ENCODE measurements around the genes HARBI1 and SPI1.

DNA sequence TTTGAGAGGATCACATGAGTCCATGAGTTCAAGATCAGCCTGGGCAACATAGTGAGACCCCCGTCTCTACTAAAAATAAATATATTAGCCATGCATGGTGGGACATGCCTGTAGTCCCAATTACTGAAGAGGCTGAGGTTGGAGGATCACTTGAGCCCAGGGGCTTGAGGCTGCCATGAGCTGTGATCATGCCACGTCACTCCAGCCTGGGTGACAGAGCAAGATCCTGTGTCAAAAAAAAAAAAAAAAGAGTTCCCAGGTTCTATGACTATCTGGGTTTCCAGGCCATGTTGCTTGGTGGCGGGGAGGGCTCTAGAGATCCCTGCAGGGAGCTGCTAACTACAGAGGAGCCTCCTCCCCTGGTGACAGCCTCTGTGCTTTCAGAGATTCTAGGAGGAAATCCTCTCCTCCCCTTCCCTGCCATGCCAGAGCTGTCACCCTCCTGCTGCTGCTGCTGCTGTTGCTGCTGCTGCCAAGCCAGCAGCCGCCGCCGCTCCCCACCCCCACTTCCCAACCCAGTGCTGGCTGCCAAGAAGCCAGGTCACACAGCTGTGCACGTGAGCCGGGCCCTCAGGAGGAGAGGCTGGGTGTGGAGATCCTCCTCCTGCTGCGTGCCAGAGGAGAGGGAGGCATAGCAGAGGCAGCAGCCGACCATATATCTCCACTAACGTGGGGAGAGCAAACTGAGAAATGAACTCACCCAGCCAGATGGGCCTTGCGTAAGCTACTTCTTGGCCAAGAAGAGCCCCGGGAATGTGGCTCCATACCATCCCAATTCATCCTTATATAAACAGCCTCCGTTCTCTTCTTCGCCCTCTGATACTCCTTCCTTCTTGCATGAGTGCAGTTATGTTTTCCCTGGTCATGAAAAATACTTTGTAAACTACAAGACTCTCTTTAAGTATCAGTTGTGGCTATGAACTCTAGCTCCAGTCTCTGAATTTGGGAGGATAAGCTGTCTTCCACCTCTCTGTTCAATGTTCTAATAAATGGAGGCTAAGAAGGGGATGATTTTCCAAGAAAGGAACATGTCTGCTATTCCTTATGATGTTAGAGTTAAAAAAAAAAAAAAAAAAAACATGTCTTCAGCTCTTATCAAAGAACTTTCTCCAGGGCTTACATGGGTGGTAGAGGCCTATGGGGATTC lies 12.4 kb downstream of the CRY2 start:
- PRO-cap, 2 experiments = peak in 1 of 2 experiments; most common plus-strand start position 617 of the sequence (in 1); most common minus-strand start position 450 of the sequence (in 1)

DNA sequence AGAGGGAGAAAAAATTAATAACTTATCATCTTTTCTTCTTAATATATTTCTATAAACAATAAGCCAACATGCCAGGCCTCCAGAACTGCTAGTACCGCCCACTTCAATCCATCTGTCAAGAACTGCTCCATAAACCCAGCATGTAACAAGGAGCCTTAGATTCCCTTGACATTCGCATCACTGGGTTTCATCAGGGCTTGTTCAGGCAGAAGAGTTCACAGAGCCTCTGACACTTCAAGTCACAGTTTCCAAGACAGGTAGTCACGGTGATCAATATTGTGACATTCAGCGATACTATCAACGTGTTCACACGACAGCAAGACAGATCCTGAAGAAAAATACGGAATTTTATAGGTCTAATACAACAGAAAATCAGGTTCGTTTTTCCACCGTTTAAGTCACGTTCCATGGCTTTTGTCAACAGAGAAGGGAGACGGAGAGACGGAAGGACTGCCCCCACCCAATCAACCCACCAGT lies 61.8 kb downstream of the LARGE2 start:
- PRO-cap, 2 experiments = no peak in any of the 2 experiments

GRCh38 chr11:46042969-46043735 lies 78.1 kb downstream of the PHF21A start:
- PRO-cap, 2 experiments = no peak in any of the 2 experiments

- PRO-cap, 2 experiments = no peak in any of the 2 experiments
Observed at GRCh38 chr11:46254128-46254648, 23.3 kb upstream of the CREB3L1 start.

GRCh38 chr11:46582043-46582734 lies 11.6 kb downstream of the AMBRA1 start:
- PRO-cap, 2 experiments = no peak in any of the 2 experiments

DNA sequence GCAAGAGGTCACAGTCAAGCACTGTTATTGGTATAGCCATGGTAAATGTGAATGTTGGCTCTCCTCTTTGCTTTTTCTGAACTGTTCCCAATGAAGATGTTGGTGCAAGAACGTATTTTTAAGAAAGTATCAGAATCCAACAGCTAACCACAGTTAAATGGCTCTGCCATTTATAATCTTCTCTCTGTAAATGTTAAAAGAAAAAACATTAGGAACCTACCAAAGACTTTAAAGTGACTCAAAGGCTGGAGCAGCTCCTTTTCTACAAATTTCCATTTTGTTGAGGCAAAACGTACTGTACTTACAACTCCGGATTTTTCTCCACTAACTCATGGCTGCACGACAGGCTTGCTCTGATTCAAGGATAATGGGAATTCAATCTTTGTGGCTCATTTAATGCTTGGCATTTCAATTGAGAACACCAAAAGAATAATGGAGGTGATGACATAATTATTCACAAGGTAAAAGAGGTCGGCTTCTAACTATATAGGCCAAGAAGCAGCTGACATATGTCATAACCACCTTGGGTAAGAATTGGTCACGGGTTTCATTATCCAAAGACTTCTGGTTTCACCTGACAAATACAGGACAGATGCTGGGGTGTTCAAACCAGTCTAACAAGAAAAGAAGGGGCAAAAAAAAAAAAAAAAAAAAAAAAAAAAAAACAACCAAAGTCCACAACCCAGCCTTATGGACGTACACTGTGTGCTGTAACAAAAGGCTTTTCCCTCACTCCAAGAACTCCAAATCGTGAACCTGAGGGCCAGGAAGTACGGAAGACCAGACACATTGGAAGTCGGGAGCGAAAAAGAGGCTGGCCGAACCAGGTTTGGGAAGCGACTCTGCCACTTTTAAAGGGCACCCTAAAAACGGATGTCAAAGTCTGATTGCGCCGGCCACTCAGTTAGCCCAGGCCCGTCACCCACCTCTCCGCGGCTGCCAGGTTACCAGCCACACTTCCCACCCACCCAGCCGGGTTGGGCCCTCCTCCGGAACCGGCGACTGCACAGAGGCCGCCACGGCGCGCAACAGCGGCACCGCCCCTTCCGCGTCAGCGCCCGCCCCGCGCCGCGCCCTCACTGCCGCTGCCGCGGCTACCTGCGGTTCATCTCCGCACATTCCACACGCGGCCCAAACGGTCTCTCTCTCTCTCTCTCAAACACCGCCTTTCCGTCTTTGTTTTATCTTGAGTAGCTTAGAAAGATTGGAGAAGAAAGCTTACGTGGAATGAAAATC lies at the start of gene HARBI1:
HARBI1 (minus strand) TSS at position 1,030 of the 1,236 bp plus-strand sequence.
- PRO-cap, 2 experiments = peak in 1 of 2 experiments; most common plus-strand start position 759 of the sequence (in 1); most common minus-strand start position 750 of the sequence (in 1)

DNA sequence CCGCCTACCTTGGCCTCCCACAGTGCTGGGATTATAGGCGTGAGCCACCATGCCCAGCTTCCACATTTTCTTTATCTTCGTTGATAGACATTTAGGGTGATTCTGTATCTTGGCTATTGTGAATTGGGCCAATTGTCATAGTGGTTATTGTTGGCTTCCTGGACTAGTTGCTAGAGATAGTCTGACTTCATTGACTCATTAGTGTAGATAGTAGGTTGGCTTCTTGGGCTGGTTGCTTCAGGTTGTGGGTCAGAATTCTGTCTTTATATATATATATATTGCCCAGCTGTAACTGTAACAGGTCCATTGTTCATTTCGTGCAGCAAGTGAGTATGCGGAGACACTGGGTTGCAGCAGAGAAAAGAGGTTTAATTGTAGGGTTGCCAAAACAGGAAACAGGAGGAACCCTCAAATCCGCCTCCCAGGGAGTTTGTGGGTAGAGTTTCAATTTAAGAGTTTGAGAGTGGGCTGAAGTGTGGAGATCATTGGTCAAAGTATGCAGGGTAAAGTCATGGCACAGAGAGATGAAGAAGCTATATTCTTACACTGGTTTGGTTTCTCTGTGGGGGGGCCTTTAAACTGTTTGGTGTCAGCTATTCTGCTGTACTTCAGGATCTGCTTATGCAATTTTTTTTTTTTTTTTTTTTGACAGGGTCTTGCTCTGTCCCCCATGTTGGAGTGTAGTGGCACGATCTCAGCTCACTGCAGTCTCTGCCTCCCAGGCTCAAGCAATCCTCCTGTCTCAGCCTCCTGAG lies 22.1 kb downstream of the ATG13 start:
- PRO-cap, 2 experiments = no peak in any of the 2 experiments

- PRO-cap, 2 experiments = no peak in any of the 2 experiments
Observed at GRCh38 chr11:46687512-46687839, 12.9 kb downstream of the ARHGAP1 start.

GRCh38 chr11:46759215-46759453 lies 40.1 kb downstream of the F2 start:
- PRO-cap, 2 experiments = no peak in any of the 2 experiments

- PRO-cap, 2 experiments = peak in 1 of 2 experiments; most common plus-strand start chr11:46826979 (in 1); most common minus-strand start chr11:46826822 (in 1)
Observed at GRCh38 chr11:46826094-46827054, 19.7 kb downstream of the CKAP5 start.

GRCh38 chr11:46865187-46866027 lies 19.3 kb upstream of the CKAP5 start:
- PRO-cap, 2 experiments = no peak in any of the 2 experiments

DNA sequence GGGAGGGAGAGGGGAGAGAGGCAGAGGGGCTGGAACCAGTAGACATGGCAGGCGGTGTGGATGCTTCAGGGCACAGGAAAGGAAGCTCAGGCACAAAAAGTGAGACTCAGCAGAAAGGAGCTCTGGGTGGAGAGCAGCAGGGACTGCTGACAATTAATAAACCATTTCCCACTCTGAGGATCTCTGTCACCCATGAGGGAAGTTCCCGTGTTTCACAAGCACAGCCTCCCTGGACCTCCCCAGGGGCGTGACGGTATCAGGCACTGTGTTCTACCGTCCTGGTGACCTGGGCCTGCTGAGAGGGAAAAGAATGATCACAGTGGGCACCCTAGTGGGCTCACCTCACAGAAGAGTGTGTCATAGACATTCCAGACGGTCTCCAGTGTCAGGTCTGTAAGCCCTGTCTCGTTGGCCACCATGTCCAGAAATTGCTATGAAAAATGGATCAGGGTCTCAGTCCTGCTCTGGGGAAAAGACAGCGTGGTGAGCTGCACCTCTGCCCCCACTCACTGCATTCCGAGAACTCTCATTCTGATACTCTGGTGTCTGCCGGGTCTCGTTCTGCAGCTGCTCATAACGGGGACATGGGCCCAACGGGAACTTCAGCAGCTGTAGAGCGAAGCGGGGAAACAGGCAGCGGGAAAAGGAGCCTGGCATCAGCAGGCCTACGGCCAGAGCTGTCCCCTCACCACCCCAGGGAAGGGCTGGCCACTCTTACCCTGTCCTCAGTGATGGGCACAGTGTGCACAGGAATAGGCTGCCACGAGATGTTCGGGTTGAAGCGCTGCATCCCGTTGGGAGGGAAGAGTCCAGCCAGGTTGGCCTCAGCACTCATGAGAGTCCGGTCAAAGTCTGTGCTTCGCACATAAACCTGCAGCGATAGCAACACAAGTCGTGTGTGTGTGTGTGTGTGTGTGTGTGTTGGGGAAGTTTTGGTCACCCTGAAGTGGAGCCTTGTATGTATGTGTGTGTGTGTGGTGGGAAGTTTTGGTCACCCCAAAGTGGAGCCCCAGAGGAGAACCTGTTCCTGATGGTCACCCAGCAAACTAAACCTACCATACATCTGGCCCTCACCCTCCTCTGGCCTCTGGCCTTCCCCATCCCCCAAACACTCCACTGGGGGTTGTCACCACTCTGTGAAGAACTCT lies 3.3 kb downstream of the ACP2 start:
- PRO-cap, 2 experiments = no peak in any of the 2 experiments

- PRO-cap, 2 experiments = no peak in any of the 2 experiments
Observed at GRCh38 chr11:47258946-47260030, 1.5 kb downstream of the NR1H3 start.

DNA sequence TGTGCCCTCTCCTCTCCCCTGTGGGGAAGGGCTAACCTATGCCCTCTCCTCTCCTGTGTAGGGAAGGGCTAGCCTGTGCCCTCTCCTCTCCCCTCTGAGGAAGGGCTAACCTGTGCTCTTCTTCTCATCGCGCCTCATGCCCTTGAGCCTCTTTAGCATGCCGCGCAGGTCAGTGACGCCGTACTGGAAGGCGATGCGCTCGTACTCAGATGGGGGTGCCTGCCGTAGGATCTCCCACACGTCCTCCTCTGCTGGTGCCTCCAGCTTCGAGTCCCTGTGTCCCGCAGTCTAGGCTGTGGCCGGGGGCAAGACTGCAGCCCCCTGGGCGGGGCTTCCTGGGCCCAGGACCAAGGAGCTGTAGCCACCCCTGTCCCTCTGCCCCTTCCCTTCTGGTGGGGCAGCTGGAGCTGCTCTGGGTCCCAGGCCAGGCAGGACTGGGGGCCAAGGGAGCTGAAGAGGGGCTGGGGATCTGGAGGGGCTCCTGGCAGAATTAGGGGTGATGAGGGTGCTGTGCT lies 6.3 kb downstream of the MYBPC3 start:
- PRO-cap, 2 experiments = no peak in any of the 2 experiments

DNA sequence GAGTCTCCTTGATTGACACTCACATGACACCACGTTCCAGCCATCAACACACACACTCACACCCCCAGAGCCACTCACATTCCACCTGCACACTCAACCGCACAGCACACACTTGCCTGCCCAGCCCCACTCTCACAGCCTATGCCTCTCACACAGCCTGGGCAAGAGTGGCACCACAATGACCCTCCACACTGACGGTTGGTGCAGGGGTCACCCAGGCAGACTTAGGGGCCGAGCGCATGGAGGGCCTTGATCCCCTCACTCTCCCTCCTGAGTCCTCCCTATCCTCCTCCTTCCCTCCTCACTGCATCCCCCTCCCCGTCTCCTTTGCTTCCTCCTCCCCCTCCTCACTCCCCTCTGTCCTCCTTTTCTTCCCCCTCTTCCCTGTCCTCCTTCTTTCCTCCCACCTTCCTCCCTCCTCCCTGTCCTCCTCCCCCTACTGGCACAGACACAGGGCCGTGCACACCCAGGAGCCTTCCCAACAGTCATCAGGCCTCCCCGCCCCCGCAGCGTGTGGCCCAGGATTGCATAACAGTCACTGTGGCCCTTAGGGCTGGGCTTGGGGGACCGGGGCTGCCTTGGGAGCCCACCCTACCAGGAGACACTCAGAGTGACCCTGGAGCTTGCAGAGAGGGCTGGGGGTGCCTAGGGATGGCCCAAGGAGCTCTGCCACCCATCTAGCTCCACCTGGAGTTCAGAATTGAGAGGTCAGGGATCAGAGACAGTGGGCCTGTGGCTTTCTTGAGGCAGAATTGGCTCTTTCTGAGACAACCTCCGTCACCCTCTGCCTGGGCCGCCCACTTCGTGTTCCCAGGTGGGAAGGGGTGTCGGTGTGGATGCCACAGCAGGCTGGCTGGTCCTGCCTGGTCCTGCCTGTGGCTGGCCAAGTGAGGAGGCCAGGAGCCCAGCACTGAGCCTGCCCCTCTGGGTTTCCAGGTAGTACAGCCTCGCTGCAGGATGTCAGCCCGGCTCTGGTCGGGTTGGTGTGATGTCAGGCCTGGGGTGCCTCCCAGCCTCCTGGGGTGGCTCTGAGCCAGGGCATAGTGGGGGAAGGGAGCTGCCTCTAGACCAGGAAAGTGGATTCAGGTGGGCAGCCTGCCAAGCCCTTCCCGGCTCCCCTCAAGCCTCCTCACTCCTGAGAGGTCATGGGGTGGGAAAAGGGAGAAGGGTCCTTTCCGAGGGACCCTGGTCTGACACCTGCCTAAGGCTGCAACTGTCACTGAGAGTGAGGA lies 1.7 kb downstream of the SPI1 start:
- PRO-cap, 2 experiments = no peak in any of the 2 experiments

DNA sequence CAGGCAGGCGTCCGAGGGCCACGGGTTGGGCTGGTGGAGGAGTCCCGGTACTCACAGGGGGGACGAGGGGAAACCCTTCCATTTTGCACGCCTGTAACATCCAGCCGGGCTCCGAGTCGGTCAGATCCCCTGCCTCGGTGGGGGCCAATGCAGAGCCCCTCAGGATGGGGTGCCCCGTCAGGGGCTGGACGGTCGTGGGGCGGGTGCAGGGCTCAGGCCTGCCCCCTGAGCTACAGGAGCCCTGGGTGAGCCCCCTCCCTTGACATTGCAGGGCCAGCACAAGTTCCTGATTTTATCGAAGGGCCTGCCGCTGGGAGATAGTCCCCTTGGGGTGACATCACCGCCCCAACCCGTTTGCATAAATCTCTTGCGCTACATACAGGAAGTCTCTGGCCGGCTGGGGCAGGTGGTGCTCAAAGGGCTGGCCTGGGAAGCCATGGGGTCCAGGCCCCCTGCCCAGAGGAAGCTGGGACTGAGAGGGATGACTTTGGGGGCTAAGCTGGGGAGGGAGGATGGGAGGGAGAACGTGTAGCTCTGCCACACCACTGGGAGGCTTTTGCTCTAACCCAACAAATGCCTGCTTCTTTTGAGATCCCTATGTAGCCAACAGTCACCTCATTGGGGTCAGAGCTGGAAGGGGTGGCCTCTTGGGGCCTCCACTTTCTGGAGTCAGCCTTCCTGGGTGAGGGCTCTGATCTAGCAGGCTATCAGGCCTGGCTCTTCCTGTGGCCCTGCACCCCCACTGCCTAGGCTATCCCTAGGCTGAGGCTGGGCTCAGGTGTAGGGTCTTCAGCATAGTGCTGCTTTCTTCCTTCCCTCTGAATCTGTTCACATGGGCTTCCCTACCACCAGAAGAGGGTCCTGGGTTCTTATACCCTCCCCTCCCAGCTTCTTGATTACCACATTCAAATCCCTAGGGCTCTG lies at the start of gene SPI1:
SPI1 (minus strand) TSS at position 294 of the 924 bp plus-strand sequence.
- PRO-cap, 2 experiments = peak in 1 of 2 experiments; most common plus-strand start position 384 of the sequence (in 1); most common minus-strand start position 267 of the sequence (in 1)

DNA sequence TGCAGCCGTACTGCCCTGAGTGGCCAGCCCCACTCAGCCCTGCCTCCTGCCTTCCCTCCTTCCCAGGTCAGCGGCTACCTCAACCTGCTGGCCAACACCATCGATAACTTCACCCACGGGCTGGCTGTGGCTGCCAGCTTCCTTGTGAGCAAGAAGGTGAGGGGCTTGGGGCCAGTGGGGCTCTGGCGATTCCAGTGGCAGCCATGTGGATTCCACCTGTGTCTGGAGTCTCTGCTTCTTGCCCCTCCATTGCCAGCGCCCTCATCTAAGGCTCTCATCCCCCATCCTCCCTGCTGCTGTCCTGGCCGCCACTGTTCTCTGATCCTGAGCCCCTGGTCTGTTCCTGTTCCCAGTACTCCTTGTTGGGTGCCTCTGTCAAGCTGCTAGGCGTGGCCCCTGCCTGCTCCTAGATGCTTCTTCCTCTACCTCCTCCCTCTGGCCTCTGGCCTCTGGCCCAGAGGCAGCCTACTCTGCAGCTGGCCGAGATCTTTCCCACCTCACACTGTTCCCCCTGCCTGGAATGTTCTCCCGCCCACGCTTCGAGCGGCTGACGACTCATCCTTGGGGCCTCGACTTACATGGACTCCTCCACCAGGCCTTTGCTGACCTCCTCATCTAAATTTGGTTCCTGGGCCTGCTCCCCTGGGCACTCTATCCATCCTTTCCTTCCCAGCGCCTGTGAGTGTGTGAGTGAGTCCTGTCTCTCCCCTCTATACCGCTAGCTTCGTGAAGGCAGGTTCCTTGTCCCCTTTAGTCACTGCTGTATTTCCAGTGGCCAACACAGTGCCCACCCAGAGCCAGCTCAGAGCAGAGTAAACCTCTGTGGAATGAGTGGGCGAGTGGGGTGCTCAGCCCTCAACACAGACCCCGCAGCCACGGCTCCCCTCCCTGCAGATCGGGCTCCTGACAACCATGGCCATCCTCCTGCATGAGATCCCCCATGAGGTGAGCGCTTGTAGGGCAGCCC lies 5.4 kb downstream of the SLC39A13 start:
- PRO-cap, 2 experiments = no peak in any of the 2 experiments

- PRO-cap, 2 experiments = no peak in any of the 2 experiments
Observed at GRCh38 chr11:47415021-47415957, 6.9 kb downstream of the SLC39A13 start.

- PRO-cap, 2 experiments = no peak in any of the 2 experiments
Observed at GRCh38 chr11:47468050-47468520, 19.1 kb upstream of the RAPSN start.

GRCh38 chr11:47865086-47865327 lies 16.9 kb upstream of the NUP160 start:
- PRO-cap, 2 experiments = no peak in any of the 2 experiments